ENCODE measurements around a stretch of chr21.

- RRBS, result 2% methylated on average over 18 of the region's 45 CpGs
CAGE:
- cytosol, long polyA plus RNA, result no peak
- long polyA plus RNA, result no peak
- nucleus, long polyA plus RNA, result no peak
These were observed 421 bp upstream of the PTTG1IP start for GRCh38 chr21:44873955-44874267.

DNA sequence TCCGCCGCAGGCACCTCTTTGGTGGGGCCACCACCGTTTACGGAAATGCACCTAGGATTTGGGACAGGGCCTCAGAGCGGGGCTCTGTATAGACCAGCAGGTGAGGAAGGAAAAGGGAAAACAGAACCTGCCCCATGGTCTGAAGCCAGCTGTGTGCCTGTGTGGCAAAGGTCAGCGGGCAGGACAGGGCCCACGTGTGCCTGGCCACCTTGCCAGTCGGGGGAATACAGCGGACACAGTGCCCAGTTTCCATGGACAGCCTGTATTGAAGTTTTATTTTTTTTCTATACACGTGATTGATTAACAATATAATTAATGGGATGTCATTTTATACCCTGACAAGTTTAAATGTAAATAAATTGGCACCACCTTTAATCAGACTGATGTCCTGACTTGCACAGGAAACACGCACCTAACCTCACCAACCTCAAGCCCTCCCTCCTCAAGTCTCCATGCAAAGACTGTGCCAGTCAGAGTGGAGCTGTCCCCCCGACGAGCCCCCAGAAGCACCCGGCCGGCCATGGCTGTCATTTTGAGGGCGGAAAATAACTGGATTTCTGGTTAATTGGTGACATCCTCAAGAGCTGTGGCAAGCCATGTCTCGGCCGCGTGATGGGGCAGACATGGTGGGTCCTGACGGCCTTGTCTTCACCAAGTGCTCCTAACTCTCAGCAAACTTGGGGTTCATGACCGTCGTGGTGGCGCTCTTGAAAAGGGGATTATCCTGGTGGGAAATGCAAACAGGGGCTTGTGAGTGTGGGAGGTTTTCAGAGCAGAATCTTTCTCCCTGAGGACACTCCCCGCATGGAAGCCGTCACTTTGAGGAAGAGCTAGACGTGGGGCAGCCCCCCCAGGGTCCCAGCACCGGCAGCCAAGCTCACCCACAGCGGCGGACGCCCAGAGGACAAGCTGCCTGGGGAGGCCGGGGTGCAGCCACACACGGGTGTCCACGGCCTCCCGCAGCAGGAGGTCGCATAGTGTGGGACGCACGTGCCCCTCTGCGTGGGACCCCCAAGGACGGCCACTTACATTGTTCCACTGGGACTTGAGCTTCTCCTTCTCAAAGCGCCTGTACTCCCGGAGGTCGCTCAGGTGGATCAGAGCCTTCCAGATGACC, 12.6 kb upstream of the PTTG1IP start:
- RRBS, result 84% methylated on average over 5 of the region's 42 CpGs
CAGE:
- cytosol, long polyA plus RNA, result no peak
- long polyA plus RNA, result no peak
- nucleus, long polyA plus RNA, result no peak

- RRBS, result no CpG with 5 or more reads among the region's 12 CpGs
CAGE:
- cytosol, long polyA plus RNA, result no peak
- long polyA plus RNA, result no peak
- nucleus, long polyA plus RNA, result no peak
These were observed 12.3 kb downstream of the ITGB2 start for GRCh38 chr21:44908392-44908899.

- RRBS, result 95% methylated on average over 1 of the region's 13 CpGs
CAGE:
- cytosol, long polyA plus RNA, result no peak
- long polyA plus RNA, result no peak
- nucleus, long polyA plus RNA, result no peak
These were observed 8.8 kb downstream of the ITGB2 start for GRCh38 chr21:44911829-44912436.

DNA sequence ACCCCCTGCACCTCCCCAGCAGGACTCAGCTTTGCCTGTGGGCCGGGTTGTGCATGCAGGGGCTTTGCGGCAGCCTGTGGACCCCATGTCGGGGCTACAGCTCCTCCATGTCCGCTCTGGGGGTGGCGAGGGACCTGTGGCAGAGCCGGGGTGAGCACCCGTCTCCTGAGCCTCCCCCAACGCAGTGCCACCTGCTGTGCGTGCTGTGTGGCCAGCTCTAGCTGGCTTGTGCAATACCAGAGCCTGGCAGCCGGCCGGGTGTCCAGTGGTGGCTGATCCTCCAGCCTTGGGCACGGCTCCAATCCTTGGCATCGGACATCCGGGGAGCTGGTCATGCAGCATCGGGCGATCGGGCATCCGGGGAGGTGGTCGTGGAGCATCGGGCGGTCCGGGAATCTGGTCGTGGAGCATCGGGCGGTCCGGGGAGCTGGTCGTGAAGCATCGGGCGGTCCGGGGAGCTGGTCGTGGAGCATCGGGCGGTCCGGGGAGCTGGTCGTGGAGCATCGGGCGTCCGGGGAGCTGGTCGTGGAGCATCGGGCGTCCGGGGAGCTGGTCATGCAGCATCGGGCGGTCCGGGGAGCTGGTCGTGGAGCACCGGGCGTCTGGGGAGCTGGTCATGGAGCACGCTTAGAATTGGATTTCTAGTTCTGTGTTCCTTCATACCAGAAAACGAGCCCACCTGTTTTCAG, 8.1 kb downstream of the SLX9 start:
- RRBS, result 93% methylated on average over 14 of the region's 50 CpGs
CAGE:
- cytosol, long polyA plus RNA, result no peak
- long polyA plus RNA, result no peak
- nucleus, long polyA plus RNA, result no peak

GRCh38 chr21:44959486-44960327, 19.9 kb downstream of the SLX9 start:
- RRBS, result 99% methylated on average over 6 of the region's 30 CpGs
CAGE:
- cytosol, long polyA plus RNA, result no peak
- long polyA plus RNA, result no peak
- nucleus, long polyA plus RNA, result no peak

DNA sequence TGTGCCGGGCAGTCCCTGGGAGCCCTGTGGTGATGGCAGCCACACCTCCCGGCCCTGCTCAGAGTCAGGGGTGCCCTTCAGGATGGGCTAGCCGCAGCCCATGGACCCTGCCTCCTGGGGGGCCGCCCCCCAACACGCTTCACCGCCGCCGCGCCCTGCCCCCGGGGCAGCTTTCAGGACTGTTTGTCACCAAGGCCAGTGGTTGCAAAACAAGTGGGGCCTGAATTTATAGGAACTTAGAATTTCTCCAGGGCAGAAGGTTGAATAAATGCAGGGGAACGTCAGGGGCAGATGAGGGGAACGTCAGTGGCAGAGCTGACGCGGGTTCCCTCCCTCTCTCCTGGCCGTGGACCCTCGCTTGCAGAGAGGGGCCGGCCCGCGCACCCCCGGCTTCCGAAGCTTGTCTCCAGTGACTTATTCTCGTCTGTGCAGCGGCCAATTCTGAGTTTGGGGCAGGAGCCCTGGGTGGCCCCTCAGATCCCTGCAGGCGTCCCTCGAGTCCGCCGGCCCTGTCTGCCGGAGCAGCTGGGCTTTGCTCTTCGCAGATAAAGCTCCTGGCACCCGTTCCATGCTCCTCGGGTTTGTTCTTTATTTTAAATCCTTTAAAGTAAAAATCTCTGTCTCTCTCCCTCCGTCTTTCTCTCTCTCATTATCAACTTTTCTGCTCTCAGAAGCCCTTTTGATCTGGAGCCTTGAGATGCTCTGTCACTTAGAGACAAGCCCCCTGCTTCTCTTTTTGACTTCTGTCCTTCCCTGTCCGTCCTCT, 41.1 kb upstream of the ADARB1 start:
- RRBS, result 75% methylated on average over 2 of the region's 33 CpGs
CAGE:
- cytosol, long polyA plus RNA, result no peak
- long polyA plus RNA, result no peak
- nucleus, long polyA plus RNA, result no peak

DNA sequence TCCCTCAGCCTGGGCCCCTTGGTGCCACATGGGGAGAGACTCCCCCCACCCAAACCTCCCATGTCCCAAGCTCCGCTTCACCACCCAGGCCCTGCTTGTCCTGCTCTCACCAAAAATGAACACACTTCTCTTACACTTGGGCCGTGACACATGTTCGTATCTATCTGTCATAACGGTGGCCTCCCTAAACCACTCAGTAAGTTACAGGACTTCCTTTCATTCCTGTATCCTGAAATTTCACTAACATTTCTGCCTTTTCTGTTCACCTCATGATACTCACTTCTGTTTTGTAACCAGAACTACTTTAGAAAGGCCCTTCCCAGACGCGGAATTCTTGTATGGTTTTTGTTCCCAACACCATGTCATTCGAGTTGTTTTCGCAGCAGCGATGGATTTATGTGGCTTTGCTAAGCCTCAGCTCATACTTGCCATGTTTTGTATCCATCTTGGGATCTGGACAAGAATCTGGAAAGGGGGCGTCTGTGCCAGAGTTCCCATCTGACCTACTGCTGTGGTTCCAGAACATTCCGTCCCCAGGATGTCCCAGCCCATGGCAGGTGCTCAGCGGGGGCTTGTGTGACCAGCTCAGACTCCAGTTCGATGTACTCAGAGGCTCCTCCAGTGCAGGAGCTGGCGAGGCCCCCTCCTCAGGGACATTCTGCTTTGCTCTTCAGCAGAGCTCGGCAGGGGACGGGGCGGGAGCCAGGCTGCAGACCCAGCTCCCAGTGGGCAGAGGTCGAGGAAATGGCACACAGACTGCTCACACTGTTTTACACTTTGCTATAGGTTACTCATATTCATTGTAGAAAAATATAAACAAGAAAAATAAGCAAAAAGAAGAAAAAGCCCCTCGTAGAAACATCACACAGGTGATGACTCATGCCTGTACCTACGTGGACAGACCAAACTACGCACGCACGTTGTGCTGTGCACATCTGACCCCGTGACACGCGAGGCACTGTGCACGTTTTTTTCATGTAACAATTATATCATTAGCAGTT, 24.1 kb upstream of the ADARB1 start:
- RRBS, result no CpG with 5 or more reads among the region's 27 CpGs
CAGE:
- cytosol, long polyA plus RNA, result no peak
- long polyA plus RNA, result no peak
- nucleus, long polyA plus RNA, result no peak

DNA sequence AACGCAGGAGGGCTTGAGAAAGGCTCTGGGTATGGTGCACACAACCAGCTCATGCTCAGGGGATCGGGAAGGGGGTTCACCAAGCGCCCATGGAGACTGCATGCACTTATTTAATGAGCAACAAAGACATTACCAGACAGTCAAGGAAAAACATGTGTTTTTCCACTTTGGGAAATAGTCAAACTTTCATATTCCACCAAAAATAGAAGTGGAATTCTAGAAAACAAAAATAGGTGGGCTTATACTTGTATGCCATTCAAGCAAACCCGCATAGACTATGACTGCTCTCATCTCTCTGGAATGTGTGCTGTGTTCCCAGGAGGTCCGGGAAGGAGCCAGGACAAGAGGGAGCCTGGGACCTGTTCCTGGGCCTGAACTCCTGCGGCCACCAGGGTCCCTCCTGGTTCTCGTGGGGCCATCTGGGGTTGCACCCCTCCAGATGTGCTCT, 9.9 kb upstream of the ADARB1 start:
- RRBS, result no CpG with 5 or more reads among the region's 7 CpGs
CAGE:
- cytosol, long polyA plus RNA, result no peak
- long polyA plus RNA, result no peak
- nucleus, long polyA plus RNA, result no peak

DNA sequence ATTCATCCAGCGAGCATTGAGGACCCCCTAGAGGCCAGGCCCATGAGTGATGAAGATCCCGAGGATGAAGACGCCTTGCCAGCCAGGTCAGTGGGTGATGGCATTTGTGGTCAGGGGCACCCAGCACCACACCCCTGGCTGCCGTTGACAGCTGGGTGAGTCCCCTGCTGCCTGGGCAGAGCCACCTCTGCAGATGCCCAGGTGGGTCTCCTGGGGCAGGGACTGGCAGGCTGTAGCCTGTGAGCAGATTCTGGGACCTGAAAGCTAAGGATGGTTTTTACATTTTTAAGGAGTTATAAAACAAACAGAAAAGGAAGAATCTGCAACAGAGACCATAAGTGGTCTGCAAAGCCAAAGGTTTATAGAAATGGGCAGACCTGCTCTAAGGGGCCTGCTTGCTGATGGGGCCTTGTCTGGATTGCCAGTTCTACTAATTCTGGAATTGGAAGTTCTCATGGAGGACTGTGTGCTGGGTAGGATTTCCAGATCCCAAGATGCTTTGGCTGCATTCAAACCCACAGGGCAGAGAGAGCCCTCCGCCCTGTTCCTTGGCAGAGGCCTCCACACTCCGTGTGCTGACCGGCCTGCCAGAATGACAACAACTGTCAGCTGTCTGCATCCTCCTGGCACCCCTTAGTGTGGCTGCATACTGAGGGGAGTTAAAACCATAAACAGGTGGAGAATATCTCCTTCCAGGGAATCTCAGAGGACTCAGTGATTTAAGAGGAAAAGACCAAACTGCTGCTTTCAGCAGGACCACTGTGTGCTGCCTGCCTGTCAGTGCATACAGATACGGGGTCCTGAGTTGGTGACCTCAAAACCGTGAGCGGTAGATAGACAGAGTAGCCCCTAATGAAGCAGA, 60.6 kb downstream of the ADARB1 start:
- RRBS, result no CpG with 5 or more reads among the region's 10 CpGs
CAGE:
- cytosol, long polyA plus RNA, result no peak
- long polyA plus RNA, result no peak
- nucleus, long polyA plus RNA, result no peak

DNA sequence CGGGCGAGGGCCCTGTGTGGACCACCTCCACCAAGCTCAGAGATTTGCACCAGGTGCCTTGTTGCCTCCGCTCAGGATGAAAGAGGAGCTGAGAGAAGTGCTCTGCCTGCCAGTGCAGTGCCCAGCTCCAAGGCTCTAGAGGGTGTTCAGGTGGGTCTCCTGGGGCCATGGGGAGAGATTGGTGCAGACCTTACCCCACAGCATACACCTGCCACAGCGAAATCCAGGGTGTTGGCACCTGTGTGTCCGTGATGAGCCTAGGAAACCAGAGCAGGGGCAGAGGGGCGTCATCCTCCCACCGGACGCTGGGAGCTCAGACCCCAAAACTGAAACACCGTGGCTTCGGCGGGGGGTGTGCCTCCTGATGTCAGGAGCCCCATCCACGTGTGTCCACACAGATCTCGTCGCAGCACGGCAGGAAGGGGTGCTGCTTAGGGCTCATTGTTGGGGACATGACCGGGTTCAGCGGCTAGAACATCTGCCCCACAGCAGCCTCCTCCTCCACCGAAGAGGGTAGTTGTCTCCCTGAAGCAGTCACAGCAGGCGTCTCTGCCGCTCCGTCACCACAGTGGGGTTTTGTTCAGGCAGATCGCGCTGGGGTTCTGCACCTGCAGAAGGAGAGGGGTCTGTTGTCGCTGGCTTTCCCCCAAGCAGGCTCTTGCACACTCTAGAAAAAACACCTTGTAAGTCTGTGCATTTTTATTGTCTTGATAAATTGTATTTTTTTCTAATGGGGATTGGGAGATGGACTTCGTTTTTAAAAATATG, 64.1 kb downstream of the POFUT2 start:
- RRBS, result no CpG with 5 or more reads among the region's 25 CpGs
CAGE:
- cytosol, long polyA plus RNA, result no peak
- long polyA plus RNA, result no peak
- nucleus, long polyA plus RNA, result no peak

GRCh38 chr21:45351202-45351656, 53.7 kb upstream of the COL18A1 start:
- RRBS, result 95% methylated on average over 5 of the region's 20 CpGs
CAGE:
- cytosol, long polyA plus RNA, result no peak
- long polyA plus RNA, result no peak
- nucleus, long polyA plus RNA, result no peak

GRCh38 chr21:45364135-45365056, 40.6 kb upstream of the COL18A1 start:
- RRBS, result 6% methylated on average over 10 of the region's 35 CpGs
CAGE:
- cytosol, long polyA plus RNA, result no peak
- long polyA plus RNA, result no peak
- nucleus, long polyA plus RNA, result no peak

- RRBS, result no CpG with 5 or more reads among the region's 16 CpGs
CAGE:
- cytosol, long polyA plus RNA, result no peak
- long polyA plus RNA, result no peak
- nucleus, long polyA plus RNA, result no peak
These were observed 39.2 kb upstream of the COL18A1 start for GRCh38 chr21:45365772-45366199.

- RRBS, result no CpG with 5 or more reads among the region's 13 CpGs
CAGE:
- cytosol, long polyA plus RNA, result no peak
- long polyA plus RNA, result no peak
- nucleus, long polyA plus RNA, result no peak
These were observed 30.4 kb upstream of the COL18A1 start for GRCh38 chr21:45374371-45375058.

GRCh38 chr21:45386549-45387543, 18.1 kb upstream of the COL18A1 start:
- RRBS, result no CpG with 5 or more reads among the region's 31 CpGs
CAGE:
- cytosol, long polyA plus RNA, result no peak
- long polyA plus RNA, result no peak
- nucleus, long polyA plus RNA, result no peak

DNA sequence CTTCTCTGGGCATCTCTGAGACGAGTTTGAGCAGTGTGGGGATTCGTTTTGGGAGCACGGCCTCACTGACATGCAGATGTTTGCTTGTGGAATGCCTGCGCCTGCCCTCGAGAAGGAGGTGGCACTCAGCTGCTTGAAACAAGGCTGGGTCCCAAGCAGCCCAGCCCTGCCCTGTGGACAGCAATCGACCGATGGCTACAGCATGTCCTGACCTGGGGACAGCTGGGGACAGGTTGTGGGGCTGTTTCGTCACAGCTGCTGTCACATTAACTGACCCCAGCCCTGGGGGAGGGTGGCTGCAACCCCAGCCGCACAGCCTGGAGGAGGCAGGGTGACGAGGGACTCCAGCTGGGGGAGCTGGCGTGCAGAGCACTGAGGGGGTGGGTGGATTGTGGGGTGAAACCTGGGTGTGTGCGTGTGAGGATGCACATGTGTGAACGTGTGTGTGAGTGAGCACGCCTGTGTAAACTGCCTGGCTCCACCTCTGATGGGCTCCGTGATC, 49.2 kb downstream of the COL18A1 start:
- RRBS, result no CpG with 5 or more reads among the region's 15 CpGs
CAGE:
- cytosol, long polyA plus RNA, result no peak
- long polyA plus RNA, result no peak
- nucleus, long polyA plus RNA, result no peak

- RRBS, result no CpG with 5 or more reads among the region's 3 CpGs
CAGE:
- cytosol, long polyA plus RNA, result no peak
- long polyA plus RNA, result no peak
- nucleus, long polyA plus RNA, result no peak
These were observed 8.8 kb downstream of the SLC19A1 start for GRCh38 chr21:45533476-45533757.

DNA sequence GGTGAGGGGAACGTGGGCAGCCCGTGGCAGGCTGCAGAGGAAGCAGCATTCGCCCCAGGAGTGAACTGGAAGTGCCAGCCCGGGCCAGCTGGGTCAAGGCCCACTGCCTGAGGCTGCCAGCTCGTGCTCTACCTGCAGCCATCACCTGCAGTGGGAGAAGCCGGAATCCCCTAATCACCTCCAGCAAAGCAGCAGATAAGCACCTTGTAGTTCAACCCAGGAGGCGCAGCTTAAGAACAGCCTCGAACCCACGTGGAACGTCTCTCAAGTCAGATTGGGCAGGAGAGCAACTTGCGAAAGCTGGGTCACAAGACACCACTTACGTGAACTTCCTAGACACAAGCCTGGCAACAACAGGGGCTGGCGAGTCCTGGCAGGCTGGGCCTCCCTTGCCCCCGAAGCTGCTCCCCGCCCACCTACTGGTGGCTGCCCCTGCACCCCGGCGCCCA, 6.6 kb downstream of the SLC19A1 start:
- RRBS, result 99% methylated on average over 2 of the region's 17 CpGs
CAGE:
- cytosol, long polyA plus RNA, result no peak
- long polyA plus RNA, result no peak
- nucleus, long polyA plus RNA, result no peak

- RRBS, result no CpG with 5 or more reads among the region's 46 CpGs
CAGE:
- cytosol, long polyA plus RNA, result no peak
- long polyA plus RNA, result no peak
- nucleus, long polyA plus RNA, result no peak
These were observed 12.6 kb upstream of the SLC19A1 start for GRCh38 chr21:45554824-45555246.